Measurements from ENCODE around the genes GRAMD1B, VWA5A and PANX3.

- PRO-cap = no peak
Observed at GRCh38 chr11:121036052-121036556, 12.2 kb downstream of the TBCEL start.

DNA sequence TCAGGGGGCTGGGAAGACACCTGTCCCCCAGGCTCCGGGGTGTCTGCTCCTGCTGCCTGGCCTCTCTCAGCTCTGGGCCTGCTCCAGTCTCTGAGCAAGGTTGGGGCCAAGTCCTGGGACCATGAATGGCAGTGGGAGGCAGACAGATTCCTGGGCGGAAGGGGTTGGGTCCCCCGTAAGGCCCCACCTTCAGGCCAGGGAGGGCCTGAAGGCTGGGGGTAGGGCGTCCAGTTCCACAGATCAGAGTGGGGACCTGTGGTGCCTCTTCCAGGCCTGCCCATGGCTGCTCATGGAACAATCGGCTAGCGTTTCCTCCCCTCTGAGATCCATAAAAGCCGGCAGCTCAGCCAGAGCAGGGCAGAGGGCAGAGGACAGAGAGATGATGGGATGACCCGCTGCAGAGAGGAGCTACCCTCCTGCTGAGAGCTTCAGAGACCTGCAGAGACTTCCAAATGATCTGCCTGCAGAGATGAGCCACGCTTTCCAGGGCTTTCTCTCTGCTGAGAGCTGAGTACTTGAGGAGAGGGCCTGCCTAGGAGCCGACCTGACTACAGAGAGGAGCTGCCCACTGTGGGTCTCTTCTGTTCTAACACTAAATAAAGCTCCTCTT, 46.1 kb upstream of the SC5D start:
- PRO-cap = no peak

DNA sequence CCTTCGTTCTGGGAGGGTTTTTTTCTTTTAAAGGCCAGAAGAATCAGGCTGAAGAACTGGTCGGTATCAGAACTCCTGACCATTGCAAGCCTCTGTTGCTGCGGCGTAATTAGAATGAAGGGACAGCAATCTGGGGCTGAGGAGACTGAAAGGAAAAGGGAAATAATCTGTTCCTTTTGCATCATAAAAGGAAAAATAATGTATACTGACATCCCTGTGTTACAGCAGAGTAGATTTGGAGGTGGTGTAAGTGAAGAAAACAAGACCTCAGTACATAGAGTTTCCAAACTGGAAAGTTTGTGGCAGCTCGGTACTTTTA, 728 bp downstream of the SC5D start:
- PRO-cap = unidirectional peak, minus-strand start at position 116 of the sequence

- PRO-cap = no peak
Observed at GRCh38 chr11:121358968-121359171, 66.3 kb downstream of the SC5D start.

DNA sequence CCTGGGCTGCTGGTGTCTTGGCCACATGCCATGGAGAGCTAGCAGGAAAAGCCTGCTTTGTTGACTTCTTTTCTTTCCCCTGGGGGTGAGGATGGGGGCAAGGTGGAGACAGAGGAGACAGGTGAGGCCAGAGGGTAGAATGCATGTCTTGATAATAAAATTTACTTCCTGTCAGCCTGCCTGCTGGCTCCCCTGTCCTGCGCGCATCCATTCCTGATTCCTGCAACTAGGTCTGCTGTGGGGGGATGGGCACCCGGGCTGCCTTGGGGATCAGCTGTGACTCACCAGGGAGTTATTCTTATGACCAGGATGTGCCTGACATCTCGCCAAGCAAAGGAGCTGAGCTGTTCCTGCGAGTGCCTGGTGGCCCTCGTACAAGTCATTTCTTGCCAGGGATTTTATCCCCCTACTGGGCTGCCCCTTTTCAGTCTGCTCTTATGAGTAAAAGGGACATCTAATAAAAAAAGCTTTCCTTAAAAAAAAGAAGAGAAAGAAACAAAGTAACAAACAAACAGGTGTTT, 14.4 kb downstream of the SORL1 start:
- PRO-cap = bidirectional peak, plus-strand start at position 301 of the sequence, minus-strand start at position 237 of the sequence

DNA sequence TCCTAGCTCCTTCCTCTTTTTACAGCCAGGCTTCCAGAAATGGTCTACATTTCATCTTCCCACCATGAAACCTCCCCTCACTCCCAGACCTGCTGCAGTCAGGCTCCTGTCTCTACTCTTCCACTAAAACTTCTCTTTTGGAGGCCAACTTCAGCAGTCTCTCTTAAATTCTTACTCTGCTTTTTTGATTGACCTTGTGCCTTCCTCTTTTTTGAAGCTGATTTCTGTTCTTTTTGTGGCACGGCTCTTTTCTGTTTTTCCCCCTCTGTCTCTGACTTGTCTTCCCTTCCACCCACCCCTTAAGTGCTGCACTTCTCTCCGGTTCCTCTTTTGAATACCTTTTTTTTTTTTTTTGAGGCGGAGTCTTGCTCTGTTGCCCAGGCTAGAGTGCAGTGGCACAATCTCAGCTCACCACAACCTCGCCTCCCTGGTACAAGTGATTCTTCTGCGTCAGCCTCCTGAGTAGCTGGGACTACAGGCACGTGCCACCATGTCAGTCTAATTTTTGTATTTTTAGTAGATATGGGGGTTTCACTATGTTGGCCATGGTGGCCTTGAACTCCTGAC, 211.9 kb downstream of the BLID start:
- PRO-cap = no peak

DNA sequence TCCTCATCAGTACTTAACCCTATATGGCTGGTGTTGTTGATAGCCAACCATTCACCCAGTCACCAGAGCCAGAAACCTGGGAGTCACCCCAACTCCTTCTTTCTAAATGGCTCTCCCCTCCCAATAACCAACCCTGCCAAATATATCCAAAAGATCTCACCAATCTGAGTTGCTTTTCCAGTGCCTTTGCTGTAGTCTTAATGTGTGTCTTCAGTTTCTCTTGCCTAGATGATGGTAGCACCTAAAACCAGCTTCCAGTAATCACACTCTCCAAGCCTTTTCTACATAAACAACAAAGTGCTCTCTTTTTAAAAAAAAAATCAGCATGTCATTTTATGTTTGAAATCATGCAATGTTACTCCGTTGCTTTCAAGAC, 206.1 kb upstream of the BLID start:
- PRO-cap = no peak

DNA sequence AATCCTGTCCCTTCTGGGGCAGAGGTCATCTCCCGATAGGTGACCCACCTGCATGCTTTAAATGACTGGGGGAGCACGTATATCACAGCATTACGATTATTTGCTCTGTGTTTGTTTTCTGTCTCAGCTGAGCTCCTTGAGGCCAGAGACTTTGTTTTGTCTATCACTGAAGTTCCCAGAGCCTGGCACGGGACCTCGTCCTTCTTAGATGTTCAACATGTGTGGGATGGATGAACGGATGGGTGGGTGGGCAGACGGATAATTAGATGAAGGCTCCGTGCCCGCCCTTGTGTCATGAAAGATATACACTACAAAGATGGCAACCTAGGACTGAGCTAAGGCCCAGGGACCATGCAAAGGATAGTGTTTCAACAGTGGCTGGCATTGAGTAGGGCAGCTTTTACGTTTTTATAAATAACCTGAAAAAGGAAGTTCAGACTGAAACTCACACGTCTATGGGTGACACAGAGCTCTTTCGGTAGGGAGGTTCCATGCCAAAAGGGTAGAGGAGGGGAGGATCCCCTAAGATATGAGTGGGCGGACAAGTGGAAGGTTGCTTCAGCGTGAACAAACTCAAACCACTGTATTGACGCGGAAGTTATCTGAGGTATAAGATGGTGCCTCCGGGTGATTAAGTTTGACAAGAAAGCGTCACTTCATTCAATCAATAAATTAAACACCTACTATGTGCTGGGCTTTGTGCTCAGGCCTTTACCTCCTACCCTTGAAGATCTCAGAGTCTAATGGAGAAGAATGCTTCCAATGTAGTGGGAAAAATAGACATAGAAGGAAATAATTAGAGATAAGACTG, 90.5 kb downstream of the UBASH3B start:
- PRO-cap = no peak

DNA sequence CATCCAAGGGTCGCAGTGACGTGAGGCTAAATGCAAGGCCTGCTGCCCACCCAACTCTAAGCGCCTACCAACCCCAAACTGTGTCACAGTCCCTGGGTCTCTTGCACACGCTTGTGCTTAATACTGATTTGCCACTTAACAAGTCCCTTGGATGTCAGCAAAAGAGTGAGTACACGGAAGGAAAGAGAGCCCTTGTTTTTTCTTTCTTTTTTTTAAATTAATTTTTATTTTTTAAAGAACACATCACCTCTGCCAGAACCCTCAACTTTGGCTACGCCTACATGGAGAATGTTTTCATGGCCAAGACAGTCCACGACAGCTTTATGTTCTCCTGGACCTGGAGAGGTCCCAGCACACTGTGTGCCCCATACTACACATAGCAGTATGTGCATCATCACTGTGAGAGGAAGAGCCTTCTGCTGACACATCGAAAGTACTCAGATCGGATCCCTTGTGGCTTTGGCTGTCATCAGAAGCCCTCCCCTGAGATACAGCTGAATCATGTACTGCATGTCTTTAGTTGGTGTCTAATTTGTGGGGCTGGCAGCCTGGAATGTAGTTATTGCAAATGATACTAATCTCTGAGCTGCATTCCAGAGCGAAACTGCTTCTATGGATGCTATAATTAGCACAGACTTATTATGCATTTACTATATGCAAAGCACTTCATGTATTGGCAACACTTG, 89.5 kb upstream of the CRTAM start:
- PRO-cap = no peak

DNA sequence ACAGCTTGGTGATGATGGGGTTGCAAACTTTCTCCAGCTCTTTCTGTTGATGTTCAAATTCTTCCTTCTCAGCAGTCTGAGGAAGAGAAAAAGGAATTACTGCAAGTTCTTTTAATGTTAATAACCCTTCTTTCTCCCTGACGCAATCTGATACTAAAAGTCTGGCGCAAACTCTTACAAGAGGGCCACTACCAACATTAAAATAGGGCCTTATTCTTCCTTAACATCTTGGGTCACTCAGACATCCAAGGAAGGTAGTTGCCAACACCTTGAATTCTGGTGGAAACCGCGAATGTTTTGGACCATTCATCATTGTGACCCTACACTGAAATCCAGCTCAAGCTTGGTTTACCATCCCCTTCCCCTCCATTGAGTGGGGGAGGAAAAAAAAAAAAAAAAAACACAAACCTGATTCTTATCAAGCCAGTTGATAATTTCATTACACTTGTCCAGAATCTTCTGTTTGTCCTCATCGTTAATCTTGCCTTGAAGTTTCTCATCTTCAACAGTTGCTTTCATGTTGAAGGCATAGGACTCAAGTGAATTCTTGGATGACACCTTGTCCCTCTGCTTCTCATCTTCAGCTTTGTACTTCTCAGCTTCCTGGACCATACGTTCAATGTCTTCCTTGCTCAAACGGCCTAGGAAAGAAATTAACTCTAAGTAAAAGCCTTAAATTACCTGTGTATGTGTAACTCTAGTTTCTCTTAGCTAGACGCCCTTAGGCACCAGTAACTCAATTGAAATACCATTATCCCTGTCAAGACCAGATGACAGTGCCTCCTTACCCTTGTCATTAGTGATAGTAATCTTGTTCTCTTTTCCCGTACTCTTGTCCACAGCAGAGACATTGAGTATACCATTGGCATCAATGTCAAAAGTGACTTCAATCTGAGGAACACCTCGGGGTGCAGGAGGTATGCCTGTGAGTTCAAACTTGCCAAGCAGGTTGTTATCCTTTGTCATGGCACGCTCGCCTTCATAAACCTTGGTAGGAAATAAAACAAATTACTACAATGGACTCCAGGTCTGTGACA, 3.8 kb downstream of the HSPA8 start:
- PRO-cap = unidirectional peak, minus-strand start at position 318 of the sequence

GRCh38 chr11:123064374-123064628, 2.4 kb upstream of the HSPA8 start:
- PRO-cap = no peak

GRCh38 chr11:123303823-123304304, 108.8 kb upstream of the CLMP start:
- PRO-cap = no peak

GRCh38 chr11:123429746-123430756, at the start of gene GRAMD1B:
GRAMD1B (plus strand) TSS chr11:123430269.
- PRO-cap = bidirectional peak, plus-strand start at chr11:123430440, minus-strand start at chr11:123430448

DNA sequence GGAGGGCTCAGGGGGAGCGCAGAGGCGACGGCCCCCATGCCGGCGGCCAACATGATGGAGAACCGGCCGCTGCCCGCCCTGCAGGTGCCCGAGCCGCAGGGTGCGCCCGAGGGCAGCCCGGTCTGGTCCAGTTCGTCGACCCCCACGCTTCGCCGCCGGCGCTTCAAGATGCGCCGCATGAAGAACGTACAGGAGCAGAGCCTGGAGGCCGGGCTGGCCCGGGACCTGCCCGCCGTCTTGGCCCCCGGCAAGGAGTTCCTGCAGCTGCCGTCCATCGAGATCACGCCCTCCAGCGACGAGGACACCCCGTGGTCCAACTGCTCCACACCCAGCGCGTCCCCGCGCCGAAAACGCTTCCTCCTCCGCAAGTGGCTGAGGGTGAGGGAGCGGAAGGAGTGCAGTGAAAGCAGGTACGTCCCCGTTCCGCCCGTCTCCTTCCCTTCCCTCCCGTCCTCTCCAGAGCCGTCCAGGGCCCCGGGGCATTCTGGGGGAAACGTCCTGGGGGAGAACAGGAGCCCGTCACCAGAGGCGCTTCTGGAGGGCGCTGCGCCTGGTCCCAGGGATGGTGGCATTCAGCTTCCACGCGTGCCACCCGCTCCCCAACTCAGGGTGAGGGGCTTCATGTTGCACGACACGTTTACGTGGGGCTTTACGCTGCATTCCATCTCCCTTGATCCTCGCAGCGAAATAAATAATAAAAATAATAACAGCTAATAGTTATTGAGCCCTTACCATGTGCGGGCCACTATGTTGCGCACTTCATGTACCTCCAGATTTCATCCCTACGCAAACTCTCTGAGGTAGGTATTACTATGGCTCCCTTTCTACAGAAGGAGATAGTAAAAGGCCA, 913 bp downstream of the GRAMD1B start:
- PRO-cap = no peak

- PRO-cap = no peak
Observed at GRCh38 chr11:123729600-123730075, 11.8 kb downstream of the ZNF202 start.

- PRO-cap = no peak
Observed at GRCh38 chr11:123742832-123743464, 1.5 kb upstream of the ZNF202 start.

GRCh38 chr11:123797100-123797973, 8.8 kb downstream of the OR6M1 start:
- PRO-cap = no peak

GRCh38 chr11:123822489-123823144, 16.5 kb upstream of the OR6M1 start:
- PRO-cap = bidirectional peak, plus-strand start at chr11:123822859, minus-strand start at chr11:123822687

DNA sequence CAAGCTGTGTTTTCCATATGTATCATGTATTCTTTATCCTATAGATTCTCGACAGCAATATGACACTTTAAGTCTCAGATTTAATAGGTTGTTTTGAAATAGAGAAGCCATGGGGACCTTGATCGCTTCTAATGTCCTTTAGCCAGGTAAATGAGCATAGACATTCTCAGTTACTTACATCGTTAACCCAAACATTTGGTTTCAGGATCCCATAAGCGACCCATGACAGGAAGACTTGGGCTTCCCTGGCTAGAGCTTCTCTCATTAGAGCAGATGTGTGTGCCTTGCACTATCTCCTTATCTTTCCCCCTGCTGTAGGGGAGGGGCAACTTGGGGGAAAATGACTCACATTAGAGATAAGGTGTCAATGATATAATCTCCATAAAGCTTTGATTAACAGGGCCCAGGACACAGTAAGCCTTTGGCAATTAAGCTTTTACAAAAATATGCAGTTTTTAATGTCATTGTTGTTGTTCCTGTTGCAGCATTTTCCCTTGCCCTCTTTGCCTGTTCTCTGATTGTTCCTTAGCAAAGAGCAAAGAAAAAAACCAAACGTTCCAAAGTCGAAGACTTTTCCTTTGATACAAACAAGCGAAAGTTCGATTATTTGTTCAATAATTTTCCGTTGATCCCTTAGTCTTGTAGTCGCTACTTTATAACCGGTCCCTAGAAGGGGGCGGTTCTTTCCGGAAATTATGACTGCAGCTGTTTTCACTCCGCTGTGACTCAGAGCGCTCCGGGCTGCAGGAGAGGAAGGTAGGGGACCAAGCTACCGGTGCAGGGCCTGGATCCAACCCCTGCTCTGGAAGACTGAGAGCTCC, at the start of gene VWA5A:
Gene VWA5A (plus strand): TSS at position 724 of the 821 bp plus-strand sequence.
- PRO-cap = bidirectional peak, plus-strand start at position 724 of the sequence, minus-strand start at position 710 of the sequence

GRCh38 chr11:124611267-124611589, at the start of gene PANX3:
PANX3 (plus strand) TSS chr11:124611428.
- PRO-cap = no peak